ENCODE results near the gene TDGF1.

DNA sequence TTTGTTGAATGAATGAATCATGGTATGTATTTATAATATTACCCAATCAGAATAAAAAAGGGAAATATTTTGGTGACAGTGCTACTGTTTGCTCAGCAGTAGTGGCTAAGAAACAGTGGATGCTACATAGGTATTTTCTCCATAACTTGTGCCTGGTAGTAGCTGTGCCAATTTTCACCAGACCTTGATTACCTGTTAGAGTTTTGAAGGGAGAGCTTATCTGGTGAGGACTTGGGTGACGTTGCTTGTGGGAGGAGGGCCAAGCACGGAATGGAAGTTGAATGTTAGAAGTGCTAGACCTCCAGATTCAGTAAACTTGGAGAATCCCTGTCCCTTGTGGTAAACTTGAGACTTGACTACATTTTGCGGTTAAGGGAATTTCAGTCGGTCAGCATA lies 14.4 kb downstream of the LIMD1 start:
- RRBS = no CpG with 5 or more reads among the region's 4 CpGs

DNA sequence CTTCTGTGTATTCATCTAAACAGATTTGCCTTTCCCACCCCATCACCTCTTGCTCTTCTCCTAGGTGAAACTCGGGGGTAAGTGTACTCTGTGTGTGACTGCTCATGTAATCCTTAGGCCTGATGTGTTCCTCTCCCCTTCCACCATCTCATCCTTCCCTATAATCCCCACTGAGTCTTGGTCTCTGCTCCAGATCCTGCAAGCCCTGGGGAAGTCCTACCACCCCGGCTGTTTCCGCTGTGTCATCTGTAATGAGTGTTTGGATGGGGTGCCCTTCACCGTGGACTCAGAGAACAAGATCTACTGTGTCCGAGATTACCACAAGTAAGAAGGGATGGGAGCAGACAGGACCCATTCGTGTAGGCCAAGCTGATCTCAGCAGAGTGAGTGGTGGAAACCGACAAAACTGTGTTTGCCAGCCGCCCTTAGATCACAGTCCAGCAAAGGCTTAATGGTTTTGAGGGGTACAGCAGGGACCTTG lies 16.7 kb upstream of the SACM1L start:
- RRBS = no CpG with 5 or more reads among the region's 8 CpGs

GRCh38 chr3:45791589-45792054 lies 4.7 kb downstream of the SLC6A20 start:
- RRBS = no CpG with 5 or more reads among the region's 3 CpGs

- RRBS = 90% methylated on average over 2 of the region's 3 CpGs
Measured at GRCh38 chr3:45800676-45800925, 4.3 kb upstream of the SLC6A20 start.

DNA sequence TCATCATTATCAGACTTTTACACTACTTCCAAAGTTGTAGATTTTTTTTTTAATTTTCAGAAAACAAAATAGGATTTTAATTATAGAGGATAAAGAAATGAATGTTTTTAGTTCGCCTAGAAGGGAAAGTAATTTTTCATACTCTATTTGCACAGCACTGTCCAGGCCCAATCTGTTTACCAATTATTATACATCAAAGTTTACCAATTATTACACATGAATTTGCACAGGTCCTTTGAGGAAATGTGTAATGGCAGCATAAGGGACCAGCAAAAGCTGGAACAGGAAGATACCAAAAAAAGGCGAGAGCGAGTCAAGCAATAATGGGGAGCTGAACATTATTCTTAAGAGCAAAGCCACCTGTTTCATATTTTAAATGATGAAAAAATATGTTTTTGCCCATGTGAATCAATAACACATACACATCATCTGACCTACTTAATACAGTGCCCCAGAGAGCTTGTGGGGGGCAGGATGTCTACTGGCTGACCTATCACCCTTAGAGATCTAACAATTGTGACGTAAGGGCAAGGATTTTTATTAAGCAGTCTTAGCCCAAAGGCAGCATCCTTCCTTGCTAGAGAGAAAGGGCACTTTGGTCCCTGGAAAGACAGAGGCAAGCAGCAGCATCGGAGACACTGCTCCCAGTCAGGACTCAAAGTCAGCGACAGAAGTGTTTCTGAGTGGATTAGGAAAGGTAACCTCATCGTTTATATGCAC lies 1.4 kb downstream of the CXCR6 start:
- RRBS = no CpG with 5 or more reads among the region's 7 CpGs

DNA sequence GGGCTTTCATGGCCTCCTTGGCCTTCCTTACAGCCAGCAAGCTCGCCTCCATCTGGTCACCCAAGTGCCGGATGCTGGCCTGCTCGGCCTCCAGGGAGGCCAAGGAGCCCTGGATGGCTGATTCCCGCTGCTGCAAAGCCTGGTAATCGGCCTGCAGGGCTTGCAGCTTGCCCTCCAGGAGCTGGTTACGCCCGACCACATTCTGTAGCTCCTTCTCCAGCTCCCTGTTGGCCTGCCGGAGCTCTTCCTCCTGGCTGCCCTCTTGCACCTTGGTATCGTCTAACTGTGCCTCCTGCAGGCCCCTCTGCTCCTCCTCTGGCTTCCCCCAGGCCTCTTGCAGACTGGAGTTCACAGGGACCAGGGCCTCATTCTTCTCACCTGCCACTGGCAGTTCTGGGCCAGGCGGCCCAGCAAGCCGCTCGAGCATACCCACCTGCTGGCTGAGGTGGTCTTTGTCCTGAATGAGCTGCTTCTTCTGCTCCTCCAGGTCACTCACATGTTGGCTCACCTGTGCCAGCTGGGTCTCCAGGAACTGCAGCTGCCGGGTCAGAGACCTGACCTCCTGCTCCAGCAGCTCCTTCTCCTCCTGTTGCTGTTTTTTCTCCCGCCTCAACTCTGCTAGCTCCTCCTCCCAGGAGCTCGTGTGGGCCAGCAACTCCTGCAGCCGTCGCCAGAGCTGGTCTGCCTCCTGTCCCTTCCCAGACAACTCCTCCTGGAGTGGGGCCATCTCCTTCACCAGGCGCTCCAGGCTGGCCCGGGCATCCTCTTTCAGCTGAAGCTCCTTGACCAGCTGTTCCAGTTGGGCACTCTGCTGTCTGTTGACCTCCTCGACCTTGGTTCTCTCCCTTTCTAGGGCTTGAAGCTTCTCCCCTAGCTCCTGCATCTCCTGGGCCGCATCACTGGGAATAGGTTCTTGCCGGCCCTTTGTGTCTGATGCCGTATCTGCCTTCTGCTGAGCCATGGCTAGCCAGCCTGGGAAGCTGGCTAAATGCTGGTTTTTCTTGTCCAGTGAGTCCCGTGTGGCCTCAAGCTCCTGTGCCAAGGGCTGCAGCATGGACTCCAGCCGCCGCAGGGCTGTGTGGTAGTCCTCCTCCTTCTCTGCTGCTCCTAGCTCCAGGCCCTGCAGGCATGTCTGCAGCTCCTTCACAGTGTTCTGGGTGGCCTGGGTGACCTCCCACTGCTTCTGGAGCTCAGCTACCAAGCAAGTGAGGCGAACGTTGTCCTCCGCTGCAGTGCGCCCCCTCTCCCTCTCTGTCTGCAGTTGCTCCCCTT lies 24.4 kb downstream of the CXCR6 start:
- RRBS = no CpG with 5 or more reads among the region's 30 CpGs

DNA sequence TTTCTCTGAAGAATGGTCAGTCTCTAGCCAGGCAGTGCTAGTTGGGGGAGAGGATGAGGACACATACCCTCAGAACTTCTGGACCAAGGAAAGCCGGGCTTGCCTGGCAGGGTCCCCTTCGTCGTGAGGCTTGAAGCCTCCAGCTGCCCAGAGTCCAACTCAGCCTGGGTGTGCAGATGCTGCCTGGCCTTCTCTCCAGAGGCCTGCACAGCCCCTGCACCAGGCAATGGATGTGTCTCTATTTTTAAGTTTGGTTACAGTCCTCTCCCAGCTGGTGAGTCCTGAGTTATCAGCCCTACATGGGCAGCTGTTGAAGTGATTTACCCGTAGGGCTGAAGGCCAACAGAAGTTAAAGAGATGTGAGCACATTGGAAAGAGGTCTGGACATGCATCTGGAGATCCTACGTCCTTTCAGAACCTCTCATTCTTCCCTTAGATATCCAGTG lies 10.1 kb downstream of the FYCO1 start:
- RRBS = no CpG with 5 or more reads among the region's 5 CpGs

GRCh38 chr3:46017594-46017917 lies 9.7 kb downstream of the XCR1 start:
- RRBS = no CpG with 5 or more reads among the region's 3 CpGs

DNA sequence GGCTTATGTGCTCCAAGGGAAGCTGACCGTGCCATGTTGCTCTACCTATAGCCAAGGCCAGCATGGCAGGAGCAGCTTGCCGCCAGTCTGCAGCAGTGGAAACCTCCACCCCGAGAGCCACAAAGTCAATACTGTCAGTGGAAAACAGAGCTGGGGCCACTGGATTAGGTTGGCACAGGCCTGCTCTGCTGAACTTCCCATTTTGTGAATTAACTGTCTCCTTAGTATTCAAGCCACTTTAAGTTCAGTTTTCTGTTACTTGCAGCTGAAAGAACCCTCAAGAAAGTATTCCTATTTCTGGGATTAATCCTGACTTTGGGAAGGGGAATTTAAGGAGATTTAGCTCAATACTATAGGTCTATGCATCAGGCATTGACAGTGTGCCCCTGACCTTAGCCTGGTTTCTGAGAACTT lies 63.8 kb upstream of the XCR1 start:
- RRBS = no CpG with 5 or more reads among the region's 3 CpGs

- RRBS = no CpG with 5 or more reads among the region's 6 CpGs
Measured at GRCh38 chr3:46213113-46213823, 5.2 kb upstream of the CCR1 start.

GRCh38 chr3:46575368-46575947 lies 2.1 kb upstream of the TDGF1 start:
- RRBS = no CpG with 5 or more reads among the region's 5 CpGs

DNA sequence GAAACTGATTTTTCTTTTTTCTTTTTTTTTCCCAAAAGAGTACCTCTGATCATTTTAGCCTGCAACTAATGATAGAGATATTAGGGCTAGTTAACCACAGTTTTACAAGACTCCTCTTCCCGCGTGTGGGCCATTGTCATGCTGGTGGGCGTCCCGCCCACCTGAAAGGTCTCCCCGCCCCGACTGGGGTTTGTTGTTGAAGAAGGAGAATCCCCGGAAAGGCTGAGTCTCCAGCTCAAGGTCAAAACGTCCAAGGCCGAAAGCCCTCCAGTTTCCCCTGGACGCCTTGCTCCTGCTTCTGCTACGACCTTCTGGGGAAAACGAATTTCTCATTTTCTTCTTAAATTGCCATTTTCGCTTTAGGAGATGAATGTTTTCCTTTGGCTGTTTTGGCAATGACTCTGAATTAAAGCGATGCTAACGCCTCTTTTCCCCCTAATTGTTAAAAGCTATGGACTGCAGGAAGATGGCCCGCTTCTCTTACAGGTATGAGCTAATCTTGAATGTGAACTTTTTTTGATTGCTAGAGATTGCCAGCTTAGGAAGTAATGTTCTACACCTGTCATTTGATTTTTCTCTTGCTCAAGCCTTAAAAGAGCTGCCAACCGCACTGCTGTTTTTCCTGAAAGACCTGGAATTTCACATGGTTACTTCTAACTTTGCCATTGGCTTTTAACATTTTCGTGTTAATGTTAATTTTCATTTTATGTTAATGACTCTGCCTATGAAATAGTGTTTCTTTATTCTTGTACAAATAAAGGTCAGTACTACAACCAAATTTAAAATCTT lies at the start of gene TDGF1:
Gene TDGF1 (plus strand): TSS at position 270 of the 789 bp plus-strand sequence.
- RRBS = no CpG with 5 or more reads among the region's 18 CpGs

DNA sequence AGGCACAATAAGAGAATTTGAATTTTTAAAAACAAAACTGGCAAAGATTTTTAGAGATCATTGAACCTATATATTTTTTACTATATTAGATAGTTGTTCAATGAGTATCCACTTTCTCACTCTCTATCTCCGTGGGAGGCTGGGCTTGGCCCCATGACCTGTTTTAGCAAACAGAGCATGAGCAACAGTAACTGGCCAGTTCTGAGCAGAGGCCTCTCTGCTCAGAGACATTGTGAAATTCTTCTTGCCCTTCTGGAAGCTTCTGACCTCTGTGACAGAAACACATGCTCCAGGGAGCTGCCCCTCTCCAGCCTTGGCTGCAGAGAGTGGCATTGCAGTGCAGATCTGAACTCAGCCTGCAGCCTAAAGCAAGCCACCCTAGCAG lies 20.4 kb downstream of the FAM240A start:
- RRBS = no CpG with 5 or more reads among the region's 1 CpG

DNA sequence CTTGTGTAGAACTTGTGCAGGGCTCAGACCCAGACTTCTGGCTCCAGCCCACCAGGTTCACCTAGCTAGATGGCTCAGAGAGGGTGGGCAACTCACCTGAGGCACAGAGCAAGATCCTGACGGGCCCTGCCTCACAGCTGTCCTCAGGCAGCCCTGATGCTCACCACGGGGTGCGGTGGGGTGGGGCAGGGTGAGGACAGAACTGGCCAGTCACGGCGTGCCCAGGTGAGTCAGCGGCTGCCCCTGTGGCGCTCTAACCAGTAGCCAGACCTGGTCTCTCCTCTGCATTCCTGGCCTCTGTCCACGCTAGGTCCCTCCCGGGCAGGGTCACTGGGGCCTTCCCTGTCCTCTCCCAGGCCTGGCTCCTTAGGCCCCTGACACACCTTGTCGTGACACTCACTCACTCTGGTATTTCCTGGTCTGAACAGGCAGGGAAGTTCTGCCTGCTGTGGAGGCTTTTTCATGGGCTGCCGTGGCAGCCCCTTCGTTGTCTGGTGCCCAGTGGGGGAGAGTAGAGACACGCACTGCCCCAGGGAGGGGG lies 894 bp downstream of the ALS2CL start:
- RRBS = no CpG with 5 or more reads among the region's 13 CpGs

GRCh38 chr3:46693970-46694377 lies 495 bp upstream of the ALS2CL start:
- RRBS = no CpG with 5 or more reads among the region's 29 CpGs

DNA sequence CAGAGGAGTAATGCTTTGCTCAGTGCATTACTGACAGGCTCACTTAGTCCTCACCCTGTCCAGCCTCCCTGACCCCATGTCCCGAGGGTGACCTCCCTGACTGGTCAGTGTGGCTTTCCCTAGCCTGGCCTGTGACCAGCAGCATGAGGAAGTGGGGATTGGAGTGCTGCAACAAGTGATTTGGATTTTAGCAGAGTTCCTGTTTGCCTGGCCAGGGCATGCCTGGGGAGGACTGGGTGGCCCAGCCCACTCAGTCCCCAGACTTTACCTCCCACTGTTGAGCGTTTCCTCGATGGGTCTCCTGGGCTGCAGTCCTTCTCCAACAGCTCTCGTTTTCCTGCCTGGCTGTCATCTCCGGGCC lies 1.3 kb upstream of the TMIE start:
- RRBS = no CpG with 5 or more reads among the region's 5 CpGs

GRCh38 chr3:46892998-46893428 lies 15.5 kb downstream of the PTH1R start:
- RRBS = no CpG with 5 or more reads among the region's 5 CpGs

DNA sequence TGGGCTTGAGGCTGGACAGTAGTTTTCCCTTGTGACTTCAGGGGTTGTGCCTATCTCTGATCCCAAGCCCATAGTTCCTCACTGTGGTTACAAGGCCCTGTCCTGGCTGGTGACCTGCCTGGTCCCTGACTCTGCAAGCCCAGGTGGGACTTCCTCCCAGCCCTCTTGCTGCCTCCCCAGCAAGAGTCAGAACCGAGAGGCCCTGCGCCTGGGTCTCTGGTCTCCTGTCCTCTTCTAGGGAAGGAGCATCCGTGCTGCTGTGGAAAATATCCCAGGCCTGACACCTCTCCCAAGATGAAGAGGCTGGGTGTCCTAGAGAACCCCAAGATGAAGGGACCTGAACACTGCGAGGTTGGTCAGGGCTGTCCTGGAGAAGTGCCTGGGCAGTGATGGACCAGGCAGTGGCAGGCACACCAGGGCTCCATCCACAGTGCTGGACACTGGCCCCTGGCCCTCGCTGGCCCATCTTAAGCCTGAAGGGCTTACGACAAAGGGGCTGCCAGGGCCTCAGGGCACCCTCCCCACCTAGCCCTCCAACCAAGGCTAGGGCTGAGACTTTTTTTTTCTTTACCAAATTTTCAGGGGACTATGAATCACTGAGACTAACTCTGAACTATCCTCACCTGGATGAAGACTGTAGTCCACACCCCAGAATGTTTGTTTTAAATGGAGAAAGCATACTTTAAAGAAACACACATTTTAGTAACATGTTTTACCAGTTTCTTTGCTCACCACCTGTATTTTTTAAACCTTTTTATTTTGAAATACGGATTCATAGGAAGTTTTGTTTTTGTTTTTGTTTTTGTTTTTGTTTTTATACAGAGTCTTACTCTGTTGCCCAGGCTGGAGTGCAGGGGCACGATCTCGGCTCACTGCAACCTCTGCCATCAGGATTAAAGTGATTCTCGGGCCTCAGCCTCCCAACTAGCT lies 32.9 kb downstream of the PTH1R start:
- RRBS = no CpG with 5 or more reads among the region's 10 CpGs

DNA sequence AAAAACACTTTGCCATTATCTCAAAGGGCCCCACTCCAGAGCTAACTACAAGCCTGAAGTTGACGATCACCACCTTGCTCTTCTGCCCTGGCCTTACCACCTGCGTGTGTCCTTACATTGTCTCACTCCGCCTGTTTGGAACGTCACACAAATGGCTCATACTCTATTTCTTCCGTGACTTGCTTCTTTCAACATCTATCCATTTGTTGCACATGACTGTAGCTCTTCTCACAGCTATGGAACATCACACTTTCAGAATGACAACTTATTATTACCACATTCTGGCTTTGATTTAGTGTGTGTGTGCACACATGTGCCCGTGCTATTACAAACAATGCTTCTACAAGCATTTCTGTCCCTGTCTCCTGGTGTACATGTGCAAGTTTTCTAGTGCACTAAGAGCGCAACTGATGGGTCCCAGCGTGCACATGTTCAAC lies 37.7 kb downstream of the PTH1R start:
- RRBS = no CpG with 5 or more reads among the region's 8 CpGs

GRCh38 chr3:46925632-46926744 lies 48.5 kb downstream of the PTH1R start:
- RRBS = no CpG with 5 or more reads among the region's 14 CpGs

Measured in HL-60 (cell line).